Subcutaneous preadipocyte (primary cell): ENCODE results near the genes DCAF16 and SEPSECS.

DNA sequence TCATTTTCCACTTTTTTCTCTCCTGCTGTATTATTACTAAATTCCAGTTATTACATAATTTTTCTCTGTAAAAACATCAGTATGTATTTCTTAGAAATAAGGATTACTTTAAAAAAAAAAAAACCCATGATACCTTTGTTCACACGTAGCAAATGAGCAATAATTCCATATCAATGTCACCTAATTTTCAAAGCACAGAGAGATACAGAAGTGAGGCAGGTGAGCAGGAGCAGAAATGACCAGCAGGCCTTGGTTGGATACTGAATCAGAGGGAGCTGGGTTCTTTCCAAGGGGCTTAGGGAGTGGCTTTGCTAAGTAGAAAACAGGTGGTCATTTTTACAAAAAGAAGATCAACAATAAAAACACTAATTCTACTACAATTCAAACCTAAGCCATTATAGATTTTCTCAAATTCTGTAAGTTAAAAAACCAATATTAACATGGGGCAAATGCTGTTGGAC lies 21.2 kb downstream of the MED28 start:
- CAGE, long polyA plus RNA = no peak

GRCh38 chr4:17810000-17811103 lies at the start of gene DCAF16:
TSS of gene DCAF16 (minus strand) at chr4:17810757.
- CAGE, long polyA plus RNA = no peak

DNA sequence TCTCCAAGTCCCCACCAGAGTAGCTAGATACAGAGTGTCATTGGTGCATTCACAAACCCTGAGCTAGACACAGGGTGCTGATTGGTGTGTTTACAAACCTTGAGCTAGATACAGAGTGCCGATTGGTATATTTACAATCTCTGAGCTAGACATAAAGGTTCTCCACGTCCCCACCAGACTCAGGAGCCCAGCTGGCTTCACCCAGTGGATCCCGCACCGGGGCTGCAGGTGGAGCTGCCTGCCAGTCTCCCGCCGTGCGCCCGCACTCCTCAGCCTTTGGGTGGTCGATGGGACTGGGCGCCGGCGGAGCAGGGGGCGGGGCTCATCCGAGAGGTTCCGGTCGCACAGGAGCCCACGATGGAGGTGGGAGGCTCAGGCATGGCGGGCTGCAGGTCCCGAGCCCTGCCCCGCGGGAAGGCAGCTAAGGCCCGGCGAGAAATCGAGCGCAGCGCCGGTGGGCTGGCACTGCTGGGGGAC lies 396.6 kb upstream of the LCORL start:
- CAGE, long polyA plus RNA = no peak

GRCh38 chr4:18688413-18688742 lies 666.8 kb upstream of the LCORL start:
- CAGE, long polyA plus RNA = no peak

- CAGE, long polyA plus RNA = no peak
Measured at GRCh38 chr4:19147981-19148526, 1103.7 kb upstream of the SLIT2 start.

- CAGE, long polyA plus RNA = no peak
Measured at GRCh38 chr4:22485347-22486177, 30.3 kb downstream of the ADGRA3 start.

DNA sequence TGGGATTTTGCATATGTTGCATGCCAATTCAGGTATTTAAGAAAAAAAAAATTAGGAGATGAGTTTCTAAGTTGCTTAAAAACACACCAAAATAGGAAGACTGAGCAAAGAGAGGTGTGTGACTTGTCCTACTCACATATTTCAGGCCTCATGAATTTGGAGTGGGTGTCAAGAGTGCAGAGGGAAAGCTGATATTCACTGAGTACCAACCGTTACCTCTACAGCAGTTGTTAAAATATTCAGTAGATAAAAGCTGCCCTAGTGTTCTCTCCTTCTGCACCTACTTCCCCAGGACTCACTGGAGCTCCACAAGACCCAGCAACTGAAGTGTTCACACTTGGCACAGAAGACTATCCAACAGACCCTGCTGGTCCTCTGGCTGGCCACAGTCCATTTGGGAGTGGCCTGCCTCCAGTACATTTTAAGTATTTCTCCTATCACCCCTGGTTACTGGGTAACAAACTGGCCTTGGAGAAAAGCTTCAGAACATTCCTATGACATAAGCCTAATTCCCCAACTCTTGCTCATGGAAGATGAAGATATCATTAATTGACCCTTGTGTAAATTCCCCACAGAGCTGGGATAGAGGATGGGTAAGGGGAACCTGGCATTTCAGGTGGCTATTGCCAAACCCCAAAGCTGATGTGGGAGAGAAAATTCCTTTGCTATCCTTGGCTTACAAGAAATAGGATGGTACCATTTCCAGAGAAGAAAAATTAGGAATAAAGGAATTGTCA lies 70.7 kb downstream of the PPARGC1A start:
- CAGE, long polyA plus RNA = no peak

DNA sequence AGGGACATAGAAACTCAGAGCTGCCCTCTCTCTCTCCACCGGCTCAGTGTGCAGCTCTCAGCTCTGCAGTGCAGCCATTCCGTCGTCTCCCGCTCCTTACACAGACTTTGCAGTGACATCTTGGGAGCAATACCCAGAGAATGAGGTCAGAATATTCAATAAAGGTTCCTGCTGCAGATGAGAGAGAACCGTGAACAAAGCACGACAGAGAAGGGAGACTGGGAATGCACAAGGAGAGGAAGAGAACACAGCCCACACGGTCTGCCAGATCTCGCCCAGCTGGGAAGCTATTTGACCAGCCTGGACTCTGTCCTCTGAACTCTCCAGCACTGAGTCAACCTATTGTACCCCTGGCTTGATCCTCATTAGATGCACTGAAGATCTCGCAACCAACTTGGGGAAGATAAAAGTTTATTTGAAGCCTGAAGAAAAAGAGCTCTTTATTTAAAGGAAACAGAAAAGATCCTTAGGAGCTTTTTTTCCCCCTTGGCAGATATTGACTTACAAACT lies 118.1 kb upstream of the PPARGC1A start:
- CAGE, long polyA plus RNA = no peak

GRCh38 chr4:24067512-24068333 lies 177.9 kb upstream of the PPARGC1A start:
- CAGE, long polyA plus RNA = no peak

GRCh38 chr4:24111351-24111757 lies 221.5 kb upstream of the PPARGC1A start:
- CAGE, long polyA plus RNA = no peak

GRCh38 chr4:24224490-24225009 lies 334.7 kb upstream of the PPARGC1A start:
- CAGE, long polyA plus RNA = no peak

GRCh38 chr4:24572675-24573043 lies 11.7 kb downstream of the DHX15 start:
- CAGE, long polyA plus RNA = no peak

DNA sequence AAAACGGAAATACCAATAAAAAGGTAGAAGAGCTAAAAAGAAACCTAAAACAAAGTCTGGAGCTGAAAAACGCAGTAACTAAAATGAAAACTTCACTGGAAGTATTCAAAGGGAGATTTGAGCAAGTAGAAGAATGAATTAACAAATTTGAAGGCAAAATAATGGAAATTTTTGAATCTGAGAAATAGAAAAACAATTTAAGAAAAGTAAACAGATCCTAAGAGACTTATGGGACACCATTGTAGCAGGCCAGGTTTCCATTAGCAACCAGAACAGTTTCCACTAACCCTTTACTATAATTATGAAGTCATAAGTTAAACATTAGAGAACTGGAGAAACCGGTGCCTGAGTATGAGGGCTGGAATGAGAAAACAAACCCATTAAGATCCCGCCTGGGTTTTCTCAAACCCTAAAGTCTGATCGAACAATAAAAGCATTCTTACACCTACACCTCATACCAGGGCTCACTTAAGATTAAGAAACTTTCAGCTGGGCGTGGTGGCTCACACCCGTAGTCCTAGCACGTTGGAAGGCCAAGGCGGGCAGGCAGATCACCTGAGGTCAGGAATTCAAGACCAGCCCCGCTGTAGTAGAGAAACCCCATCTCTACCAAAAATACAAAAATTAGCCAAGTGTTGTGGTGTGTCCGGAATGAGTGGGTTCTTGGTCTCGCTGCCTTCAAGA lies 13.6 kb upstream of the DHX15 start:
- CAGE, long polyA plus RNA = no peak

- CAGE, long polyA plus RNA = no peak
Measured at GRCh38 chr4:24843981-24844548, 48.7 kb downstream of the SOD3 start.

DNA sequence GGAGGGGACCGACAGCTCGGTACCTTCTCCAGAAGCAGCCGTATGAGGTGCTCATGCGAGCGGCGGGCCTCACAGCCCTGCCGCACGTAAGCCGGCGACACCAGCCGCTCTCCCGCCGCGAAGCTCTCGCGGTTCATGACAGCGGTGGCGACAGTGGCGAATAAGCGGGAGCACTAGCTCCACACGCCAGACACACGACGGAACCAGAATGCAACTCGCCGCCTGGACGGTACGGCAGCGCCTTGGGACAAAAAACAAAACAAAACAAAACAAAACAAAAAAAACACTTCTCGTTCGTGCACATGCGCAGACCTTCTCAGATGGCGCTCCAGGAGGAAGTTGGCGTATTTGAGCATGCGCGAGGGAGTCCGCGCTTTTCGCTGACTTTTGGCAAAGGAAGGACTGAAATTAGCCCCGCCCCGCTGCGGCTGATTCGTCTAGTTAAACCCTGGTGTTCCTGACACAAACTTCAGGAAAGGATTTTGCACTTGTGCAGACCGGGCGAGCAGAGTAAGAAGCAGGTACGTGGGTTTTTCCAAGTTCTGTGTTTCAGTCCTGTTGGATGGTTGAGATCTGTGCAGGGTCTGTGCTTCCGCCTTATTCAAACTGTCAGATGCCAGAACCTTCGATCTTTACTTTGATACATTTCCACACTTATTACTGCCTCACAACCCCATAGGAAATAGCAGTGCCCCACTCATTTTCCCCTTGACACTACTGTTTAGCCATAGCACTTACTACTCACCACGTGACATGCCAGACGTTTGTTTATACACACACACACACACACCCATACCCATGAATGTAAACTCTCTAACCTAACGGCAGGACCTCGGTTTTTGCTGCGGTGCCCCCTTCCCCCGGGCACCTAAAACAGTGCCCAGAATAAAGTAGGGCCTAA lies at the start of gene SEPSECS:
SEPSECS (minus strand) TSS at position 217 of the 901 bp plus-strand sequence.
- CAGE, long polyA plus RNA = no peak

DNA sequence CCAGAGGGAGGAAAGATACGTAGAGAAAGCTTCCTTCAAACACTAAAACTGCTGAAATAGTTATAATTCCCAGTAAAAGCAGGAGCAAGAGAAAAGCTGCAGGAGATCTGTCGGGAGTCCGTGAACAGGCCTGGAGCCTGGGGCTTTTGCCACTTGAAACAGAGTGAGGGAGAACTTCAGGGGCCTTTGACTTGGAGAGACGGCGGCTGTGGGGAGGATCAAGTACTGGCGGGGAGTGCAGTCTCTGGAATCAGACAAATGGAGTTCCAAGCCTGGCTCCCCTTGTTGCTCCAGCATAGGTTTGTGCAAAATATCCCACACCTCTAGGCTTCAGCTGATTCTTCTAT lies 11.4 kb upstream of the SEPSECS start:
- CAGE, long polyA plus RNA = no peak

- CAGE, long polyA plus RNA = no peak
Measured at GRCh38 chr4:25299792-25300295, 12.7 kb upstream of the ZCCHC4 start.

DNA sequence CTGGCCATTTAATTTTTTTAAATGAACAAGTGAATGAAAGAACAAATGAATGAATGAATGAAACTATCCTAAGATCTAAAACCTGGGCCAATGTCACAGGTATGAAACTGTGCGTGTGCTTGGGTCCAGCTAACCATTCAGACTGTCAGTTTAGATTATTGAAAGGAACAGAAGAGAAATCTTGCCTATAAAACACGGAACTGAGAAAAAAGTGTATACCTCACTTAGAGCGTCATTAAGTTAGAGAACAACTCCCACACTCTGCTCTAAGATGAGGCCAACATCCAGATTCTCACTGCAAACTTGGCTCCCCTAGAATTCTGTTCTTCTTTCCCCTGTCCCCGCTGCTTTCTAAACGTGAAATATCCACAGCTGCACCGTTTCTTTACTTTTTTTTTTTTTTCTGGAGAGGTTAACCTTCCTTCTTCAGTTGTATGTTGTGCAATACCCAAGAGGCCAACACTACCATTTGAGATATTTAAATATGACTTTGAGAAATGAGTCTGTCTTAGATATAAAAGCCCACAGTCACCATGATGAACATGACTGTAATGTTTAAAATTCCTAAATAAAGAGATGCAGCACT lies 17.4 kb upstream of the SEL1L3 start:
- CAGE, long polyA plus RNA = no peak

DNA sequence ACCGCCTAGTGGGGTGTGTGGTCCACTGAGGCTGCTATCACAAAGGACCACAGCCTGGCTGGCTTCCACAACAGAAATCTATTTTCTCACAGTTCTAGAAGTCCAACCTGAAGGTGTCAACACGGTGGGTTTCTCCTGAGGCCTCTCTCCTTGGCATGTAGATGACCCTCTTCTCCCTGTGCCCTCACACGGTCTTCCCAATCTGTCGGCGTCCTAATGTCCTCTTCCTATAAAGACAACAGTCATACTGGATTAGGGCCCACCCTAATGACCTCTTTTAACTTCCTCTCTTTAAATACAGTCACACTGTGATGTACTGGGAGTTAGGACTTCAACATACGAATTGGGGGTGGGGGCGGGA lies 70.2 kb downstream of the SMIM20 start:
- CAGE, long polyA plus RNA = no peak

DNA sequence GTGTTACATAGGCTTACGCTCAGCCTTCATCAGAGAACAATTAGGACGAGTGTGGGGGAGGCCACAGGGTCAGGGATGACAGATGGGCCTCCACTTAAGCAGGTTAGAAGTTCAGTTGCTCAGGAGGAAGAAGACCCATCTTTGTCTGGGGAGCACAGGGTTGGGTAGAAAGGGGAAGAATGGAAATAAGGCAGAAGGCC lies 118.7 kb downstream of the SMIM20 start:
- CAGE, long polyA plus RNA = no peak